ENCODE measurements around a stretch of chr7.

DNA sequence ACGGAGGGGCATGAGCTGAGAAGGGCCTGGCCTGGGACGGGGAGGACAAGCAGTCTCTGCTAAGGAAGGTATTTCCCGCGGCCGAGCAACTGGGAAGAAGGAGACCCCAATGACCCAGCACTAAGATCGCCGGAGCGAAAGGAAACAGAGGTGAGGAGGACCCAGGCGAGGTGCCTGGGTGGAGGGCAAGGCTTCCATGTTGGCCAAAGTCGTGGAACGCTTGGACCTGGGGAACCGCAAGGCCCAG, 776 bp downstream of the GIGYF1 start:
- PRO-cap, 2 experiments, result no peak in any of the 2 experiments

- PRO-cap, 2 experiments, result no peak in any of the 2 experiments
Observed at GRCh38 chr7:100822163-100823113, 4.9 kb downstream of the EPHB4 start.

DNA sequence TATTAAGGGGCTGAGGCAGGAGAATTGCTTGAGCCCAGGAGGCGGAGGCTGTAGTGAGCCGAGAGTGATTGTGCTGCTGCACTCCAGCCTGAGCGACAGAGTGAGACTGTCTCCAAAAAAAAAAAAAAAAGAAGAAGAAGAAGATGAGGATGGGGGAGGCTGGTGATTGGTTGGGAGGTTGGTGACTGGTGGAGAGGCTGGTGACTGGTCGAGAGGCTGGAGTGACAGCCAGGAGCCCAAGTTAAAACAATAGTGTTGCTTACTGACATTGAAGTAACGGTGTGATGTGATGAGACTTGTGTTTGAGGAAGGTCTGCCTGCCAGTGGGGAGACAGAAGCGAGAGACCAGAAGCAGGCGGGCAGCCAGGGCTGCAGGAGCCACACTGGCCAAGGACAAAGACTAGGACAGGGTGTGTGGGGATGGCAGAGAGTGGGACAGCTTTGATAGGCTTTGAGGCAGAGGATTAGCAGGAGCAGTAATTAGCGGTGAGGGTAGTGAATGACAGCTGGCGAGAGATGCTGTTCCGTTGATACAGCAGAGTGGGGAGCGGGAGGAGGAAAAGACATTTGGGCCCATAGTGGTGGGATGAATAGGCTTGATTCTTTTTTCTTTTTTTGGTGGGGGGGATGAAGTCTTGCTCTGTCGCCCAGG, 4.9 kb downstream of the SRRT start:
- PRO-cap, 2 experiments, result no peak in any of the 2 experiments

DNA sequence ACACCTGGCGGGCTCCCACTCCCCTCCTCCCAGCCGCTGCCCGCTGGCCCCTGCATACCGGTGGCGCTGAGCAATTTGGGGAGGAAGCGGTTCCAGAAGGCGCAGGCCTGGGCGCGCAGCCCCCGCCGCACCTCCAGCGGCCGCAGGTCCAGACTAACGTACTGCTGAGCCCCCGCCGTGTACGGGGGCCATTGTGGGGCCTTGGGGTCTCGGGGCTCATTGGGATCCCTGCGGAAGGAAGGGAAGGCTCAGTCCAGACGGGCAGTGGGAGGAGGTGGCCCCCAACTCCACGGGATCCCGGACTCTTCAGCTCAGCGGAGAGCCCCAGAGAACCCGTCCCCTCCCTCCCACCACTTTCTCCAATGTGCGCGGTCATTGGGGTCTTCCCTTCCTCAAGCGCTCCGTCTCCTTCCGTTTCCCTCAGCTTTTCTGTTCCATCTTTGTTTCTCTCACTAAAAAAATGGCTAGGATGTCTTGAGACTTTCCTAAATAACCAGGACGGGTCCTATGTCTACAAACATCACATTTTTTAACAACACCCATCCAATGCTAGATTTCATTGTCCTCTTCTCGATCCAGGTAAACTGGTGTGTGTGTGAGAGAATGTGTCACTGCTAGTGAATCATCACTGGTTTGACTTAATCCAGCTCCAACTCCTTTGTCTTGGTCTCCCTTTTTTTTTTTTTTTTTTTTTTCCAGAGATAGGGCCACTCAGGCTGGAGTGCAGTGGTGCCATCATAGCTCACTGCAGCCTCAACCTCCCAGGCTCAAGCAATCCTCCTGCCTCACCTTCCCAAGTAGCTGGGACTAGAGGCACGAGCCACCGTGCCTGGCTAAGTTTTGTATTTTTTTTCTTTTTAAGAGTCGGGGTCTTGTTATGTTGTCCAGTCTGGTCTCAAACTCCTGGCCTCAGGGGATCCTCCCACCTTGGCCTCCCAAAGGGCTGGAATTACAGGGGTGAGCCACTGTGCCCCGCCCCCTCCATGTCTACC, 1.9 kb upstream of the UFSP1 start:
- PRO-cap, 2 experiments, result no peak in any of the 2 experiments

- PRO-cap, 2 experiments, result no peak in any of the 2 experiments
Observed at GRCh38 chr7:100910254-100911010, 14.7 kb upstream of the ACHE start.

GRCh38 chr7:101018465-101019101, 1.3 kb upstream of the MUC17 start:
- PRO-cap, 2 experiments, result no peak in any of the 2 experiments

- PRO-cap, 2 experiments, result no peak in any of the 2 experiments
Observed at GRCh38 chr7:101086997-101088517, 2.3 kb downstream of the TRIM56 start.

DNA sequence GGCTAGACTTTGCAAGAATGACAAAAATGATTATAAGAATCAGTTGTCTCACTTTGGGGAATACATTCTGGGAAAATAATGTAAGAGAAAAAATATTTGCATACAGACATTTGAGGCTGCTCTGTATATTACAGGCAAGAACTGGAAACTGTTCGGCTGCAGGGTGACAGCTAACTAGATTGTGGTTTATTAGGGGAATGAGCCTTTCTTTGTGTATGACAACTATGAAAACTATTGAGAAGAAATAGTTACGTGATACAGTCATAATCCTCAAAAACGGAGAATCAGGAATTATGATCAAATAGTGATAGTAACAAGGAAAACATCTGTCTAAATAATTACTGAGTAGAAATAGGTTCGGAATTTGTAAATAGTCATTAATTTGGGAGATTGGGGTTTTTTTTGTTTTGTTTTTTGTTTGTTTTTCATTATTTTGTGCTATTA, 8.7 kb downstream of the TRIM56 start:
- PRO-cap, 2 experiments, result no peak in any of the 2 experiments

DNA sequence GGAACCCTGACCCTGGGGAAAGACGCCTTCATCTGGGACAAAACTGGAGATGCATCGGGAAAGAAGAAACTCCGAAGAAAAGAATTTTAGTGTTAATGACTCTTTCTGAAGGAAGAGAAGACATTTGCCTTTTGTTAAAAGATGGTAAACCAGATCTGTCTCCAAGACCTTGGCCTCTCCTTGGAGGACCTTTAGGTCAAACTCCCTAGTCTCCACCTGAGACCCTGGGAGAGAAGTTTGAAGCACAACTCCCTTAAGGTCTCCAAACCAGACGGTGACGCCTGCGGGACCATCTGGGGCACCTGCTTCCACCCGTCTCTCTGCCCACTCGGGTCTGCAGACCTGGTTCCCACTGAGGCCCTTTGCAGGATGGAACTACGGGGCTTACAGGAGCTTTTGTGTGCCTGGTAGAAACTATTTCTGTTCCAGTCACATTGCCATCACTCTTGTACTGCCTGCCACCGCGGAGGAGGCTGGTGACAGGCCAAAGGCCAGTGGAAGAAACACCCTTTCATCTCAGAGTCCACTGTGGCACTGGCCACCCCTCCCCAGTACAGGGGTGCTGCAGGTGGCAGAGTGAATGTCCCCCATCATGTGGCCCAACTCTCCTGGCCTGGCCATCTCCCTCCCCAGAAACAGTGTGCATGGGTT, 10.7 kb downstream of the SERPINE1 start:
- PRO-cap, 2 experiments, result no peak in any of the 2 experiments

DNA sequence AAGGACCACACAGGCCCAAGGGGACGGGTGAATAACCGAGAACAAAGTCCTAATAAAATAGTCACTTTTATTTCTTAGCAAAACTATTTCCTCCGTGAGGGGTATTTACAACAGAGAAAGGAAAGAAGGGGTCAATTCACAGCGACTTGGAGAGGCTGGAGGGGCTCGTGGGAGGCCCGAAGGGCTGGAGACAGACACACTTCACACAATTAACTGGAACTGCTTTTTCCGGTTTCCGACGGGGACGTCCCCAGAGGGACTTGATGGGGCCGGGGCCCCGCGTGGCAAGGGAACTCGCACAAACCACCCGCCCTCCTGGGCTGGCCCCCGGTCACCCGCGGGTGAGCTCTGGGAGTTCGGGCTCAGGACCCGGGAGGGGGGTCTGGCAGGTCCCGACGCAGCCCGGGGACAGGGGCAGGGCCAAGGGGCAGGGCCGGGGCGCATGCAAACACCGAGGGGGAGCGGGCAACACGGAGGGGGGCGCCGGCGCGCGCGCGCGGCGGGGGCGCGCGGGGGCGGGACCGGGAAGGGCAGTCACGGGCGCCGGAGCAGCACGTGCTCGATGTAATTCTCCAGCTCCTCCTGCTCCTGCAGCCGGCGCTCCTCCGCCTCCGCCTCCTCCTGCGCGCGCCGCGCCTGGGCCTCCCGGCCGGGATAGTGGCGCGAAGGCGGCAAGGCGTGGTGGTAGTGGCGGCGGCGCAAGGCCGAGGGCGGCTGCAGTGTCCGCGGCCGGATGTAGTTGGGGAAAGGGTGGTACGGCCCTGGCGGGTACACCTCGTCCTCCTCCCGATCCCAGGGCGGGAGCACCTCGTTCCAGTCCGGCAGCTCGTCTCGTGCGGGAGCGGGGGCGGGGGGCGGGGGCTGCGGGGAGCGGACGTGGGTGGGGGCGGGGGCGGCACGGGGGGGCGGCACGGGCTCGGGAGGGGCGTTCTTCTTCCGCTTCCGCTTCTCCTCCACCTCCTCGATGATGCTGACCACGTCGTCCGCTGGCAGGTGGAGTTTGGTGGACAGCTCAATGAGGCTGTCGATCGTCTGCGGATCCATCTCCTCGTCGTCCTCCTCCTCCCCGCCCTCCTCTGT, 2.6 kb downstream of the VGF start:
- PRO-cap, 2 experiments, result peak in 2 of 2 experiments; most common plus-strand start position 253 of the sequence (in 1); most common minus-strand start position 828 of the sequence (in 1)

- PRO-cap, 2 experiments, result no peak in any of the 2 experiments
Observed at GRCh38 chr7:101349104-101349690, 13.5 kb upstream of the COL26A1 start.

- PRO-cap, 2 experiments, result no peak in any of the 2 experiments
Observed at GRCh38 chr7:101401867-101402612, 39.4 kb downstream of the COL26A1 start.

- PRO-cap, 2 experiments, result no peak in any of the 2 experiments
Observed at GRCh38 chr7:101602127-101602739, 26.9 kb downstream of the MYL10 start.

GRCh38 chr7:101689919-101690496, 60.9 kb upstream of the MYL10 start:
- PRO-cap, 2 experiments, result peak in 1 of 2 experiments; most common plus-strand start chr7:101690275 (in 1)

DNA sequence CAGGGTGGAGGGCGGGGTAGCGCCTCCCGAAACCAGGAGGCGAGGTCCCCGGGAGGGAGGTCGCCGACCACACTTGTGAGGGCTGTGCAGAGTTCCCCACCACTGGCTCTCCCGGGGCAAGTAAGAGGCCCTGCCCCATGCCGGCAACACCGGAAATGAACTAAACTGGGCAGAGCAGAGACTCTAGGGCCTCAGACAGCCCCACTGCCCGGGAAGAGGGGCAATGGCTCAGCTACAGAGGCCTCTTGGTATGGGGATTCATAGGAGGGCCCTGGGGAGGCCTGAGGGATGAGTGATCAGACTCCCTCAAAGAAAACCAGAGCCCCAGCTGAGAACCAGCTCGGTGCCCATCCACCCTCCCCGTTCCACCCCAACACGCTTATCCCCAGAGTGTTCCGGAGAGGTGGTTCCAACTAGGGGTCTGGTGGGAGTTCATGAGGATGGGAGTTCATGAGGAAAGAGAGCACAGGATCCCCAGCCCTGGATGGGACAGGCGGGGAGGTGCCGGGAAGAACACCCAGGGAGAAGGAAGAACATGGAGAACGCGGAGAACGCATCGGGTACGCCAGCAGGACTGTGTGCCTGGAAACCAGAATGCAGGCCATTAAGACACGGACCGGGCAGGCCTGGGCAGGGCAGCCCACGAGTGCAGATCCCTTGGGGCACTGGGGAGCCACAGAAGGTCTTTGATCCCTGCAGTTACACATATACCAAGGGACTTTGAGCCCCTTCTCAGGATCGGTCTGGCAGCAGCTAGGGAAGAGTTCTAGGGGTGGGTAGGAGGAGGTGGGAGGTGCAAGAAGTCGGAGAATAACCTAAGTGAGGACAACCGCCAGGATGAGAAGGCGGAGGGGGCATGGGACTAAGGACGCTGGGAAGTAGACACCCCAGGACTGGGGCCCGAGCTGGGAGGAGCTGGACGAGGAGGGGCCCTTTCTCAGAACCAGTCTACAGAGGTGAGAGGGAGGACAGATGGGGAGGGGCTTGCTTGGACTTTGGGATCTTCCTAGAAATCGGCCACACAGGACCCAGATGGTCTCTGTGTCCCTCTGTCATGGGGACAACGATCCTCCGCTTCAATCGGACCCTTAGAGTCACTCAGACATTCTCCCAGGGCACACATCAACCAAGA, 89.7 kb upstream of the MYL10 start:
- PRO-cap, 2 experiments, result no peak in any of the 2 experiments

DNA sequence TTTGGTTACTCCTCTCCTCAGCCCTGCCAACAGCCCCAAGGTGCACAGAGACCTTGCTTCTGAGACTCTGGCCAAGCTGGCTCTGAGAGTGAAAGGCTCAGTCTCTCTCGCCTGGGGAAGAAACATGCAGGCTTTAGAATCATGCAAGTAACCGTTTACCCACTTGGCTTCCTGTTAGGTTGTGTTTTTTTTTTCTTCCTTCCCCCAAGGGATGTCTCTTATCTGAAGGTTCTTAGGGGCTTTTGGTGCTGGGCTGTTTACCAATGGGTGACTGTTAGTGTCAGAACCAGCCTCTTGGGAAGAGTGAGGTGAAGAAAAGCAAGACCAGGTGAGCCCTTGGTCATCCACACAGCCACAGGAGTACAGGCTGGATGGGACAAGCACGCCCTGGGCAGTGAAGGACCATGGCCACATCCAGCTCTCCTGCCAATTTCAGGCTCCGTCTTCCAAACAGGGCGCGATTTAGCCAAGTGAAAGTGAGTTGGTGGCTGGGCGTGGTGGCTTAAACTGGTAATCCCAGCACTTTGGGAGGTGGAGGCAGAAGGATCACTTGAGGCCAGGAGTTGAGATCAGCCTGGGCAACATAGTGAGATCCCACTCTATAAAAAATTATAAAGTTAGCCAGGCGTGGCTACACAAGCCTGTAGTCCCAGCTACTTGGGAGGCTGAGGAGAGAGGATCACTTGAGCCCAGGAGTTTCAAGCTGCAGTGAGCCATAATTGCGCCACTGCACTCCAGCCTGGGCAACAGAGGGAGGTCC, 76.3 kb upstream of the CUX1 start:
- PRO-cap, 2 experiments, result no peak in any of the 2 experiments

GRCh38 chr7:101774966-101775452, 42.4 kb upstream of the CUX1 start:
- PRO-cap, 2 experiments, result peak in 1 of 2 experiments; most common plus-strand start chr7:101775152 (in 1)

GRCh38 chr7:101857400-101857560, 39.9 kb downstream of the CUX1 start:
- PRO-cap, 2 experiments, result no peak in any of the 2 experiments

GRCh38 chr7:101865004-101865936, 47.8 kb downstream of the CUX1 start:
- PRO-cap, 2 experiments, result no peak in any of the 2 experiments

GRCh38 chr7:101882251-101883463, 65.2 kb downstream of the CUX1 start:
- PRO-cap, 2 experiments, result no peak in any of the 2 experiments

Measured in Colon Carcinoma Metastatic in the Lung (tissue), 2 donors.